BJ (cell line): Measurements from ENCODE around the genes EDEM3 and HMCN1.

DNA sequence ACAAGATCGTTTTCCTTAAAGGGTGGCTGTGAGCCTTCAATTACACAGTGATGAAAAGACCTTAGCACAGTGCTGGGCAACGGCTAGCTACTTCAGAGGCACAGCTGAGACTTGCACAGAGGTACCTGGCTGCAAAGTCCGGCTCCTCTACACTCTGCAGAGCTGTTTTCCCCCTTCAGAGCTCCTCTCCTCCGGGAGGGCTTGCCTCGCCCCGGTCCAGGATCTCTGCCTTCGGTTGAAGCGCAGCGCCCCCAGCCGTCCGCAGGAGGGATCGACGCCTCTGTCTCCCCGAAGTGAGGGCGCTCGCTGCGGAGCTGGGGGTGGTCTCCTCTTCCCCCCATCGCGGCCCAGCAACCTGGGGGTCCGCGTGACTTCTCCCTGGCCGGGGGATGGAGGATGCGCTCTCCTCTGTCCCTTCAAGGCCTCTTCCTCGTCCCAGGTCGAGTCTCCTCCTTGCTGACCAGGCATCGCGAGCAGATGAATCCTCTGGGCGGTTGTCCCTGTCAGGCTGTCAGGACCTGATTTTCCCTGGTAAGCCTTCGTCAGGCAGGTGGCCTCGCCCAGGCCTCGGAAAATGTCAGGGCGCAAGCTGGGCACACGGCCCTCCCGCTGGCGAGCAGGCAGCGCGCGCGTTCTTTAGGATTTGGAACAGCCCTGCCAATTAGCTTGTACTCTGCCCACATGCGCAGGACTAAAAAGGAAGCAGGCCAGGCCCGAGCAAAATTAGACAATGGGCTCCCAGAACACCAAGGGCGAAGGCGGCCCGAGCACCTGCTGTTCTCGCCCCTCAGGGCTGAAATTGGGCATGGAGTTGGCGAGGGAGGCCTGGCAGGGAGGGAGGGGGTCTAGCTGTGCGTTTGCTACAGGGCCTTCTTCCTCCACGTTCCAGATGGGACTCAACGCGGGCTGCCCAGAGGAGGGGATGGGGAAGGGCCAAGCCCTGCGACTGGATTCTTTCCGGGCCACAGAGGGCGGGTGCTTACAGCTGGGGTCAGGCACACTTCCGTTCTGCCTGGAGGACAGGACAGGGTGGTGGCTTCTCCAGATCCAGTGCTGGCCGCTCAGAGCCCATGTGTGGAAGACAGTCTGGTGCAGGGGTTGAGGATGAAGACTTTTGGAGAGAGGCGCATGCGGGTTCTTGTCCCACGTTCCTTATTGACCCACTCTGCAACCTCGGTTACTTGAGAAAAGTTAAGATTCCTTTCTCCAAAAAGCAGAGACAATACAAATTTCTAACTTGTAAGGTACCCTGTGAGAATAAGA lies 90.3 kb downstream of the EDEM3 start:
- CAGE, long polyA plus RNA: no peak
- RRBS: 33% methylated on average over 1 of the region's 59 CpGs

GRCh38 chr1:184754485-184755534 lies at the start of gene EDEM3:
Gene EDEM3 (minus strand): TSS chr1:184754858.
- CAGE, long polyA plus RNA: start-site peak on the minus strand at chr1:184754836-184754875, 248 and 202 reads in 2 replicates
- RRBS: under 1% methylated on average over 37 of the region's 87 CpGs

DNA sequence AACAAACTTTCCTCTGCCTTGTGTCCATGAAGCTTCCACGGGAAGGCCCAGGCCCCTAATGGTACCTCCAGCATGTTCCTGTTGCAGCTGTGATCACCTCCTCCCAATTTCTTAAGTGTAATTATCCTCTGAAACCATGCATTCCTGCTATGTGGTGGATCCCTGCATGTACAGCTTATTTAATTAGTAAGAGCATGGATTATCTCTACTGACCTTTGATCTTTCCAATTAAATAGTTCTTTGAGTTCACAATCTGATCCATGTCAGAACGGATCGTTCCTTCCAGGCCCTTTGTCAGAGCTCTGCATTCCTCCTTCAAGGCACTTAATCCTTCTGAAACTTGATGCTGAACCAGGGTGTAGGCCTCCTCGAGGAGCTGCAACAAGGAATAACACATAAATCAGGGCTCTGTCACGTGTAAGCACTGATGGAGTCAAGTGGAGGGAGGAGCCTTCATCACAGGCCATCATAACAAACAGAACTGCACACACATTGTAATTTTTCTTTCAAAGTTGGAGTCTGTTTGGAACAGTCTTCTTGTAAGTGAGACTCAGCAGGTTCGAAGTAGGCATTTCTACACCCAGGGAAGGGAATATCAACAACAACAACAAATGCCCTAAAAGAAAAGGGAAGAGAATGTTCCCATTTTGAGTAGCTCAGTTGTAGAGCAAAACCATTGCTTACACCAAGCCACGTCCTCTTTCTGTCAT lies 68.5 kb upstream of the EDEM3 start:
- CAGE, long polyA plus RNA: no peak
- RRBS: no CpG with 5 or more reads among the region's 7 CpGs

GRCh38 chr1:184882196-184882559 lies 92.1 kb downstream of the NIBAN1 start:
- CAGE, long polyA plus RNA: no peak
- RRBS: no CpG with 5 or more reads among the region's 2 CpGs

GRCh38 chr1:185151660-185152052 lies 5.1 kb downstream of the TRMT1L start:
- CAGE, long polyA plus RNA: no peak
- RRBS: no CpG with 5 or more reads among the region's 2 CpGs

- CAGE, long polyA plus RNA: no peak
- RRBS: no CpG with 5 or more reads among the region's 1 CpG
Measured at GRCh38 chr1:185303147-185303772, 13.8 kb downstream of the IVNS1ABP start.

DNA sequence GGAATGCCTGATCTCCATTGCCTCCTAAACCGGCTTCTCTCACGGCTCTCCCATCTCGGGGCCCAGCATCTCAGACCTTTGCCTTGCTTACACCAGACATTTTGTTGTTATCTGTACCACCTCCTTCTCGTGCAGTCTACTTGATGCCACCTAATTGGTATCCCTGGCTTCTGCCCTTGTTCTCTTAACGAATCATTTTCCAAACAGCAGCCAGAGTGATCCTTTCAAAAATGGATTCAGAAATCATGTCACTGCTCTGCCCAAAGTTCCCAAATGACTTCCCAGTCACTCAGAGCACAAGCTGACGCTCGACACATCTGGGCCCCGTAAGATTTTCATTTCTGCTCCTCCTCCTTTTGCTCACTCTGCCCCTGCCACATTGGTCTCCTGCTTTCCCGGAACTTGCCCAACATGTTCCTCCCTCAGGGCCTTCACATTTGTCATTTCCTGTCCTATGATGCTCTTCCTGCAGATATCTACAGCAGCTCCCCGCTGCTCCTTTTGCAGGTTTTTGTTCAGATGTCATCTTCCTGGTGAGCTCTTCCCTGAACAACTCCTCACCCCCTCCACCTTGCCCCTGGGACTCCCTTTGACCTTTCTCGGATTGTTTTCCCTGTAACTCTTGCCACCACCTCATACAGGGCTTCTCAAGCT lies 58.4 kb upstream of the IVNS1ABP start:
- CAGE, long polyA plus RNA: no peak
- RRBS: no CpG with 5 or more reads among the region's 11 CpGs

DNA sequence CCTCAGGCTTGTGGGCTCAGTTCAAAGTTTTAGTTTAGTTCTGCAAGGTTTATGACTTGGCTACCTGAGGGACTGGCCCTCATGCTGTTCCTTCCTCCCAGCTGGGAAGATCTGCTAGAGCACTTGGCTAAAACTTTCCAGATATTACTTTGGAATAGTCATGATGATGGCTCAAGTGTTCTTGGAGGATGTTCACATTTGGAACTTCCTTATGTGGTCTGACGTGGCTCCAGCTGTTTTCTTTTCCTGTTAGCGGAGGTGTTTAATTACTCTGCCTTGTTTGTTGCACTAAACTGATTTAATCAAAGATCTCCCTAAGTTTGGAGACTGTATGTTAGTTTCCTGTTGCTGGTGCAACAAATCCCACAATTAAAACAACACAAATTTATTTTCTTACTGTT lies 110.3 kb upstream of the IVNS1ABP start:
- CAGE, long polyA plus RNA: no peak
- RRBS: no CpG with 5 or more reads among the region's 2 CpGs

DNA sequence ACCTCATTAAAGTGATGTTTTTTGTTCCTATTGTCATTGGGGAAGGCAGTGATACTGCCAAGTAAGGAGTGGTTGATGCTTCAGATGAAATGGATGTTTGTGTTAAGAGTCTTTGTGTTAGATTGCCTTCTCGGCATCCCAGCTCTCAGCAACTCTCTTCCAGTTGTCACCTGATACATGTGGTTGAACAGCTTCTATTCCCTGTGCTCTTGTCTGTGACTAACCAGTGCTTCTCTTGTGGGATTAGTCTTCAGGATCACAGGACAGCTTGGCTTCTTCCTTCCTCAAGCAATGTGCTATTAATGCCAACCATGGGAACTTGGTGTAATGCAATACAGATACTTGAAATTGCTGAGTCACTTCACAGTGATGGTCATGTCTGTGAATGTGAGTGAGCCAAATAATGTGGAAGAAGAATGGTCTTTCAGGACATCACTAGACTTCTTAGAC lies 167.0 kb upstream of the IVNS1ABP start:
- CAGE, long polyA plus RNA: no peak
- RRBS: no CpG with 5 or more reads among the region's 1 CpG

GRCh38 chr1:185679366-185679543 lies 54.9 kb upstream of the HMCN1 start:
- CAGE, long polyA plus RNA: no peak
- RRBS: no CpG with 5 or more reads among the region's 1 CpG

- CAGE, long polyA plus RNA: no peak
- RRBS: 2% methylated on average over 5 of the region's 43 CpGs
Measured at GRCh38 chr1:185734055-185734769, at the start of gene HMCN1. Gene HMCN1 (plus strand): TSS chr1:185734391.

- CAGE, long polyA plus RNA: no peak
- RRBS: no CpG with 5 or more reads among the region's 7 CpGs
Measured at GRCh38 chr1:186343553-186344163, 31.4 kb downstream of the TPR start.

- CAGE, long polyA plus RNA: no peak
- RRBS: no CpG with 5 or more reads among the region's 2 CpGs
Measured at GRCh38 chr1:186351768-186352340, 23.2 kb downstream of the TPR start.

DNA sequence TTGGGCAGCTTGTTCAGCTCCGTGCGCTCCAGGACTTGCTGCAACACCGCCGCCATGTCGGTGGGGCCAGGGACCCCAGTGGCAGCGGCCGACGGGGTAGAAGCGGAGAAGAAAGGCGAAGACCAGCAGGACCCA lies 213 bp downstream of the TPR start:
- CAGE, long polyA plus RNA: no peak
- RRBS: no CpG with 5 or more reads among the region's 10 CpGs

DNA sequence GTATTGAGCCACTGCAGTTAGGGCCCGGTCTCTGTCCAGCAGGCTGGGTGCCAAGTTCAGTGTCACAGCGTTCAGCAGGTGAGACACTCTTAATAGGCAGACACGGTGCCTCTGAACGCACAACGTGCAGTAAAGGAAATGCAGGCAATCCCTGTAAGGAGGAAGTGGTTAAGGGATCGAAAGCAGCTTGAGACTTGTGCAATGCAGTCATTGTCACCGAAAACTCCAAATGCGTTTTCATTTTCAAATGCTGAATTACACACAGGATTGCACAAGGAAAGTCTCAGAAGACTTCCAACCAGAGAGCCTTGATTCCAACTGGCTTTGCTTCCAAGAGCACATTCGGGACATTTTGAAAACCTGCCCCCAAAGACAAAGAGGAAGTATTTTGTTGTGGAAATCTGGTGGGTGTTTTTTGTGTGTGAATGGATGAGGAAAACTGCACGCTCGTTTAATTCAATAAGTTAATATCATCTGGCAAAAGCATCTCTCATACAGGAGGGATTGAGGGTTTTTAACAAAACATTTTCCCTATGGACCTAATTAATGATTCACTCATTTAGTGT lies 61.7 kb downstream of the PTGS2 start:
- CAGE, long polyA plus RNA: no peak
- RRBS: no CpG with 5 or more reads among the region's 11 CpGs

GRCh38 chr1:186655766-186656484 lies 24.3 kb downstream of the PTGS2 start:
- CAGE, long polyA plus RNA: no peak
- RRBS: no CpG with 5 or more reads among the region's 11 CpGs

GRCh38 chr1:186834423-186834805 lies 5.7 kb downstream of the PLA2G4A start:
- CAGE, long polyA plus RNA: no peak
- RRBS: no CpG with 5 or more reads among the region's 4 CpGs

DNA sequence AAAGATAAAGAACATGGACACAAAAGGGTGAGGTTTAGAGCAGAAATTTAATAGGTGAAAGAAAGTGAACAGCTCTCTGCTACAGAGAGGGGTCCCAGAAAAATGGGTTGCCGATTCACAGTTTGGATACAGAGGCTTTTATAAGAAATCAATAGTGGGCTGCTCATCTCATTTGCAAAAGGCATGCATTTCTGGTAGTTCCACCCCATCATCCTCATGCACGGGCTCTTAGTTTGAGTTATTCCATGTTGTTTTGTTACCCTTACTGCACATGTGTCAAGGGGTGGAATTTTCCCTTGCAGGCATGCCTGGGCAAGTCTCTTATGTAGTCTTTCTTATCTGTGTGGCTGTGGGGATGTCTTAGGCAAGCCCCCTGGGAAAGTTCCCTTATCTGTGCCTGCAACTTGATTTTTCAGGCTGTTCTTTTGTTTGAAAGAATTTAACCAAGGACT lies 579.3 kb downstream of the PLA2G4A start:
- CAGE, long polyA plus RNA: no peak
- RRBS: no CpG with 5 or more reads among the region's 2 CpGs

DNA sequence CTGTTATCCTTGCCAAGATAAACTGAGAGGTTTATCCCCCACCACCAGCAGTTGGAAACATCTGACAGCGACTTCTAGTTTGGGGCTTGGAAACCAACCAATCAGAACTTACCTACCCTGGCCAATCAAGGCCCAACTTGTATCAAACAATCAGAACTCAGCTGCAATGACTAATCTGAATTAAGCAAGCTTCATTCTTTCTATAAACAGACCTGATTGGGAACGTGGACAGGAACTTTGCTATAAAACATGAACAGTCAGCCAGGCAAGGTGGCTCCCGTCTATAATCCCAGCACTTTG lies 34.0 kb downstream of the BRINP3 start:
- CAGE, long polyA plus RNA: no peak
- RRBS: no CpG with 5 or more reads among the region's 3 CpGs

GRCh38 chr1:192485656-192486325 lies 89.8 kb upstream of the RGS1 start:
- CAGE, long polyA plus RNA: no peak
- RRBS: no CpG with 5 or more reads among the region's 2 CpGs